AG09319 (cell line): ENCODE measurements around a stretch of chrX.

GRCh38 chrX:10105089-10105882 lies 51.5 kb upstream of the CLCN4 start:
- RRBS: no CpG with 5 or more reads among the region's 11 CpGs

DNA sequence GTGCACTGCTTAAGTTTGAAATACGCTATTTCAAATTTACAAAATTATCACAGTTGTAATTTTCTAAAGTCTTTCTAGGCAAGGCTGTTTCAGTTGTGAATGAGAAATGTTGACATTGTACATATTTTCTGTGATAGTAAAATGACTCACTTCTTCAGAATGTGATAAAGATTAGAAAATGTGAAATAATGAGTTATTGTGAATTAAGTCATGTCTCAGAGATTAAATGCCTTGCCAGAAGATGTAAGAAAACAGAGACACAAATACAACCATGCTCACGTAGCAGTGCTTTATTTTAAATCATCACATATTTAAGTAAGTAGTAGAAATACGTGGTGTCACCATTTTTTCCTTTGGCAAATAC lies 763 bp downstream of the CLCN4 start:
- RRBS: no CpG with 5 or more reads among the region's 3 CpGs

DNA sequence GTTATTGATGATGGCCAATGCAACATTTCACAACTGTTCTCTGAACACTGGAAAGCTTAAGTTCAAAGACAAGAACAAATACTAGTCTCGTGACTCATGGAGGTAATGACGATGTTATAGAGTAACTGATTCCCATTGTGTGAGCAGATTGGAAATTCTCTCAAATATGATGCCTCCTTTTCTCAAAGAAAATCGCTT lies 41.1 kb downstream of the MID1 start:
- RRBS: no CpG with 5 or more reads among the region's 3 CpGs

DNA sequence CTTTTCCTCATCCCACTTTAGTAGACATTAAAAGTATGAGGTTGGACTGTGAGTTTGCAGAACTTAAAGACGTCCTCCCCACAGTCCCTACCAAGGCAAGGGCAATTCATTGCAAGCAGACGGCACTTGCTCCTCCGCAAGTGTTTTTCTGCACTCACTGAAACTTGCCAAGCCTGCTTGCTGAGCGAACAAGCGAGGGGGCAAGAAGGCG lies 1.6 kb downstream of the MID1 start:
- RRBS: no CpG with 5 or more reads among the region's 6 CpGs

GRCh38 chrX:10769309-10769530 lies 148.8 kb upstream of the MID1 start:
- RRBS: no CpG with 5 or more reads among the region's 2 CpGs

DNA sequence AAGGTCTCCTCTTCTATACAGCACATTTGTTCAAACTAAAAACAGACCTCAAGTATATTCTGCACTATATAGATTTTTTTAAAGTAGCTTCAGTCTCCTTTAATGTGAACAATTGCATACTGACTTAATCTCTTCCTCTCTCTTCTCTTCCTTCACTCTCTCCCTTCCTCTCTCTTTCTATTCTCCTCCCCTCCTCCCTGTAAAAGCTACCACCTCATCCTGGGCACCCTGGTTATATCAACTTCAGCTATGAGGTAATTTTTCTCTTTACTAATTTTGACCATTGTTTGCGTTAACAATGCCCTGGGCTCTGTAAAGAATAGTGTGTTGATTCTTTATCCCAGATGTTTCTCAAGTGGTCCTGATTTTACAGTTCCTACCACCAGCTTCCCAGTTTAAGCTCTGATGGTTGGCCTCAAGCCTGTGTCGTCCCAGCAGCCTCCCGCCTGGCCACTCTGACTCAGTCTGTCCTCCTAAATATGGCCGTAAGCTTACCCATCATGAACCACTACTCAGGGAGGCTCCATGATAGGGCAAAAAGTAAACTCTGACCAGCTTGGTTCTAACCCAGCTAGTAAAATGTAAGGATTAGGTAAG lies 3.5 kb downstream of the AMELX start:
- RRBS: no CpG with 5 or more reads among the region's 4 CpGs

- RRBS: 22% methylated on average over 24 of the region's 70 CpGs
These were observed 134.3 kb downstream of the AMELX start for GRCh38 chrX:11427234-11428186.

GRCh38 chrX:11757403-11757959 lies 556 bp upstream of the MSL3 start:
- RRBS: no CpG with 5 or more reads among the region's 45 CpGs

DNA sequence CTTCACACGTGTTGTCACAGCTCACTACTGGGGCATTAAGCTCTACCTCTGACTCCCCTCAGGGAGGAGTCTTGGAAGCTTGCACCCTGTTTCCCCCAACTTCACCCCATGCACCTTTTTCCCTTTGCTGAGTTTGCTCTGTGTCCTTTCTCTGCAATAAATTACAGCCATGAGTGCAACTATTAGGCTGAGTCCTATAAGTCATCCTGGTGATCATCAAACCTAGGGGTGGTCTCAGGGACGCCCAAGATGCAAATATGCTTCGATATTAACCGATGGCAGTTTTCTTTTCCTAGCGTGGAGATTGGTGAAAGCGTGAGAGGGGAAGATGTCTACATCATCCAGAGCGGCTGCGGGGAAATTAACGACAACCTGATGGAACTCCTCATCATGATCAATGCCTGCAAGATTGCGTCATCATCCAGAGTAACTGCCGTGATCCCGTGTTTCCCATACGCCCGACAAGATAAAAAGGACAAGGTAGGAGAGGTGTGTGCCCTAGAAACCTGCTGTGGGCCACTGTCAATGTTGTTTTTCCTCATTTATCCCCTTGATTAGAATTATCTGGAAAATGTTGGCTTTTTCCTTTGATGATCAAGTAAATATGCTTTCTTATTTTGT lies 7.8 kb downstream of the PRPS2 start:
- RRBS: no CpG with 5 or more reads among the region's 14 CpGs

DNA sequence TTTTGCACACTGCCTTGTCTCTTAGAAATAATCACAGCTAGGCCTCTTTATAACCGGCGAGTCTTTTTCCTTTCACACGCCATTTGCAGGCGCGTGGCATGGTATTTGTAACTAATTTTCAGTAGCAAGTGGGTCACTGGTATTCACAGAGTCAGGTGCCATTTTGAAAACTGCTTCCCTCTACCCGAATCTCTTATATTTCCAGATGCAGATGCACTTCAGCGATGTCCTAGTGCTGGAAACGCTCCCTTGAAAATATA lies 1.0 kb upstream of the TMSB4X start:
- RRBS: no CpG with 5 or more reads among the region's 8 CpGs

DNA sequence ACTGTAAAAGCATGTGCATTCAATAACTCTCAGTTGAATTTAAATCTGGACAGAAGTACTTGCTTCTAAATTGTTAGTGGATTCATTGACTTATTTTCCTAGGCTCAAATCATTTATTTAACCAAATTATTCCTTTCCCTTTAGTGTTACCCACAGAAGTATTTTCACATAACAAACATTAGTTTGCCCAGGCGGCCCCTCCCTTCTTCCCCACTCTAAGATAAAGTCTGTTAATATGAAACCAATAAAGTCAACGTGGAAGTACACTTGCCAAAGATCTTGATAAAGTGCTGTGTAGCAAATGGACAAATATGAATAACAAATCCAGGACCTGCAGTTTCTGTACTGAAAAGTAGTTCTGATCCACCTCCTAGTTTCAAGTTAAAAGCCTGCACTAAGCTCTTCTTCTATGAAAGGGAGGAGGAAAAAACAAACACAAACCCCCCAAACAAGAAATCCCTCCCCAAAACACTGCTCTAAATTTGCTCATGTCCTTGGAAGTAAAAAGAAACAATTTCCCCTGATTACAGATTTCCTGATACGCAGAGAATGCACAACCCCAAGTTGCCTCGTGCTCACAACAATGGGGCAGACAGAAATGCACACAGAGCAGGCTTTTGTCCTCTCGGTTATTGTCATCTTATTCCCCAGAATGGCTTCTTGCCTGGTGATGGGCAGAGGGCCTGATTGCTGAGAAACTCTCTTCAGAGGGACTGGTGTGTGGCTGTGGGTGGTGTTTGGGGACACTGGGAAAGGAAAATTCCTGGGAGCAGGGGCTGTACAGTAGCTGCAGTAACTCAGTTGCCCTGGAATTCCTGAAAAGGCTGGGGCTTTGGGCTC lies 23.2 kb downstream of the TMSB4X start:
- RRBS: no CpG with 5 or more reads among the region's 5 CpGs

GRCh38 chrX:13016631-13017097 lies 27.8 kb downstream of the FAM9C start:
- RRBS: no CpG with 5 or more reads among the region's 6 CpGs

GRCh38 chrX:13047884-13048083 lies 3.4 kb upstream of the FAM9C start:
- RRBS: no CpG with 5 or more reads among the region's 1 CpG

DNA sequence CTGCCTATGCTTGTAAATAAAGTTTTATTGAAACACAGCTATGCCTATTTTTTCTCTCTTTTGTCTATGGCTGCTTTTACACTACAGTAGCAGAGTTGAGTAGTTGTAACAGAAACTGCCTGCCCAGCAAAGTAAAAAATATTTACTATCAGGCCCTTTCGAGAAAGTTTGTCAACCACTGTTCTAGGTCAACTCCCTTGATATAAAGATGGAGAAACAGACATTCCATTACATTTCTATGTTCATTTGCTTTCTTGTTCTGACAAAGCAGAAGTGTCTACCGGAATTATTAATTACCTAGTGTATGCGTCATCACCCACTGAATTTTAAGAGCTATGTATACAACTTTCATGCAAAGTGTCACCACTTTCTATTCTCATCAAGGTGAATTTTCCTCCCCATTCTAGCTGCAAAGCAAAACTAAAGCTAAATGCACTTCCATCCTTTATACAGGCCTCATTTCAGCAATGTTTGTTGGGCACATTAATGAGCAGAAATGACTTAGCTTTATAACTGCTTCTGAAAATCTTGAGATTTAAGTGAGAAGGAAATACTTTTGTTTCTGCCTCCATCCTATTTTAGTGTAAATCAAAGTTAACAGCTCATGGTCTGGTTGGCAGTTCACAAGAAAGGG lies 7.0 kb upstream of the FAM9C start:
- RRBS: no CpG with 5 or more reads among the region's 3 CpGs

- RRBS: no CpG with 5 or more reads among the region's 6 CpGs
These were observed 79.9 kb upstream of the EGFL6 start for GRCh38 chrX:13489482-13489926.

GRCh38 chrX:13837217-13837571 lies 20.3 kb upstream of the GPM6B start:
- RRBS: no CpG with 5 or more reads among the region's 8 CpGs

DNA sequence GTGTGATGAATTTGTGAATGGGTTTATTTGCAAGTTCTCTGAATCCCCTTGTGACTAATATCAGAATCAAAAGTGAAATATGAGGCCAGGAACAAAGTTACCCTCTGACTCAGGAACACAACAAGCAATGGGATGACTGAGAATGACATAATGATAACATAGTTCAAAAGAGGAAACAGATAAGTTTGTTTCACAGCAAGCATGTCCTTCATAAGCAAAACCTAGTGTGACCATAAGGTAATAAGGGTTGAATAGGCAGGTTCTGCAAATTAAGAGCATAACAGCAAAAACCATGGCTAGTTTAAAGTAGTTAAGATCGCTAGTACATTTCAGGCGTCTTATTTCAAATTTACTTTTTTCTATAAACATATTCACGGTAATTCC lies 2.0 kb downstream of the GEMIN8 start:
- RRBS: no CpG with 5 or more reads among the region's 3 CpGs

DNA sequence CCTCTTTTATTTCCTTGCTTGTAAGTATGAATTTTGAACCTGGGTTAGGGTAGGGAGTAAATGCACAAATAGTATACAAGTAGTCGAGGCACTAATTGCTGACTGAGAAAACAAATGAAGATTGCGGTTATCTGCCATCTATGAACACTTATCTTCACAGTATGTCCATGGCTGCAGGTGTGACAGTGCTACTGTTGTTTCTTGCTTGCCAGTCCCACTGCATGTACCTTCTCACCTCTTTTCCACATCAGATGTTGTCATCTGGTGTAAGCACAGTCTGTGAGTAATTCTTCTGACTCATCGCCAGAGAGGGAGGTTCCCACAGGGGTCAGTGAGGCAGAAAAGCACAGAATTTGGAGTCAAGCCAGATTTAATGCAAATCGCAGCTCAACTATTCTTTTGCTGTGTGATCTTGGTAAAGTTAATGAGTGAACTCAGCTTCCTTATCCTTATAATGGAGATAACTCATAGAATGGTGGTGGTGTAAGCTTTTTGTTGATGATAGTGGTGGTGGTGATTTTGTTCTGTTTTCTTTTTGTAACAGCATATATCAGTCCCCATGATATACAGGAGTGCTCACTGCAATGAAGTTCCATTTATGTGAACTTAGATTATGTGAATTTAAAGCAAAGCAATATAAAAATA lies 144.5 kb downstream of the GLRA2 start:
- RRBS: no CpG with 5 or more reads among the region's 4 CpGs

DNA sequence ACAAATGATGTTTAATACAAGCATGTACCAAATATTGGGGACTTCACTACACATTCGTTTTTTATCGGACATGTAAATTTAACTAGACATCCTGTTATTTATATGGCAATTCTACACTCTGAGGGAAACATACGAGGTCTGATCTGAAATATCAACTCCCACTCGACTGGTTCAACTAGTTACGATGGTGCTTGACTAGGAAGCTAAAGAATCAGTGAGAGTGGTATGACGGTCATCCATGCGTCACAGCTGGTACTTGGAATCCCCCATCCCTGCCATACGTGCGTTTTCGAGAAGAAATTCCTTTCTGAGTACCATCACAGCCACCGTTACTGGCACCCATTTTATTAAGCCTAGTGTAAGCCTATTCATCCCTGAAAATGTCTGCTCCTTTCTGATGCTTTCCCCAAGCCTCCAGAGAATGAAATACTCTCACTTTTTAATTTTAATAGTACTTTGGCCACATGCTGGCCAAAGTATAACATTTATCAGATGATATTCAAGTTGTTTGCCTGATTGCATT lies 701 bp upstream of the PIGA start:
- RRBS: no CpG with 5 or more reads among the region's 11 CpGs